Vein endothelial cell (primary cell): ENCODE measurements around the gene RBM4.

DNA sequence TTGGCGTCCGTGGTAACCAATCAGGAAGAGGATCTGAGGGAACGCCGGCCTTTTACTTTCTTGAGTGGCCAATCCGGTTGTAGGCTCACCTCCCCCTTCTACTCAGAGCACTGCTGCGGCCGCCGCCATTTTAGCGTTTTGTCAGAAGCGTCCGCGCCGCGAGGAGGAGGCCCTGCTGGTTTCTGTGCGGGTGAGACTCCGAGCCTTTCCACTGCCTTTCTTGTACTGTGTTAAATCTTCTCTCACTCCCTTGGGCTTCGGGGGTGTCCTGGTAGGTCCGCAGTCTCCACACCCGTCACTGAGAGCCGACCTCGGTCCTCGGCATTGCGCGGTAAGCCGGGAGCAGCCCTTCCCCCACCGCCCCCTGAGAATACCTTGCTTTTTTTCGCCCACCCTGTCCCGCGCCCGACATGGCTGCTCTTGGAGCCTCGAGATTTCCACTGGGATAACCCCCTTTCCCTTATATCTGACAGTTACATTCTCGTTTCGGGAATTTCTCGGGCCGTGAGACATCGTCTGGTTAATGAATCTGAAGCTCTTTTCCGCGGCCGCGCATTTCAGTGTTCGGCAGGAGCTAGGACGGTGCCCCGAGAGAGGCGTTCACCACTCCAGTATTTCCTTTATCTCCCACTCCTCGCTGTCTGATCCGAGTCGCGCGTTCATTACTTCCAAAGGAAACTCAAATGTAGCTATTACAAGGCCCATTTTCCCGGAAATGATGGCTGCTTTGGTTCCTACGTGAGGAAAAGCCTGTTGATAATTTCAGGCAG lies at the start of gene RBM4:
Gene RBM4 (plus strand): TSS at position 141 of the 770 bp plus-strand sequence.
- CAGE, long polyA plus RNA = no peak

DNA sequence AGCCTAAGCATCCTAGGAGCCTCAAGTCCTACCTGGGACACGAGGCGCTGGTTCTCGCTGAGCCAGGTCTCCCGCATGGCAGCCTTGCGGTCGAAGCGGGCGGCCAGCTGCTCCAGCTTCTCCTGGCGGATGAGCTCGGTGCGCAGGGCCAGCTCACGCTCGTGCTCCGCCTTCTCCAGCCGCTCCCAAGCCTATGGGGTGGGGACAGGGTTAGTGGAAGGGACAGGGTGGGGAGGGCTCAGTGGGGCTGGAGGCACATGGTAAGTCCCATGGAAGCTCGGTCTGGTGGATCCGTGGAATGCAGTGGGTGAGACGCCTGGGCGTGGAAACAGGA lies 20.9 kb downstream of the SPTBN2 start:
- CAGE, long polyA plus RNA = no peak

- CAGE, long polyA plus RNA = no peak
Measured at GRCh38 chr11:66727957-66728714, 880 bp downstream of the SPTBN2 start.

GRCh38 chr11:66882756-66883593 lies 26.1 kb downstream of the LRFN4 start:
- CAGE, long polyA plus RNA = no peak

GRCh38 chr11:66905099-66905598 lies 48.3 kb downstream of the LRFN4 start:
- CAGE, long polyA plus RNA = no peak

DNA sequence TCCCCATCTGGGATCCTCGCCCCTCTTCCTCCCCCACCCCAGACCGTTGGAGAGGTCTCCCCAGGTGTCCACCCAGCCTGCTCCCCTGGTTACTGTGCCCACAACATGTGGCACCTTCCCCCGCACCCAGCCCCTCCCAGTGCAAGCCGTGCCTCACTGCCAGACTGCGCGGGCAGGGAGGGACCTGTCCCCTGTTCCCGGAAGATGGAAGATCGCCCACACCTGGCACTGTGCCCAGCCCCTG lies 706 bp upstream of the SYT12 start:
- CAGE, long polyA plus RNA = no peak

DNA sequence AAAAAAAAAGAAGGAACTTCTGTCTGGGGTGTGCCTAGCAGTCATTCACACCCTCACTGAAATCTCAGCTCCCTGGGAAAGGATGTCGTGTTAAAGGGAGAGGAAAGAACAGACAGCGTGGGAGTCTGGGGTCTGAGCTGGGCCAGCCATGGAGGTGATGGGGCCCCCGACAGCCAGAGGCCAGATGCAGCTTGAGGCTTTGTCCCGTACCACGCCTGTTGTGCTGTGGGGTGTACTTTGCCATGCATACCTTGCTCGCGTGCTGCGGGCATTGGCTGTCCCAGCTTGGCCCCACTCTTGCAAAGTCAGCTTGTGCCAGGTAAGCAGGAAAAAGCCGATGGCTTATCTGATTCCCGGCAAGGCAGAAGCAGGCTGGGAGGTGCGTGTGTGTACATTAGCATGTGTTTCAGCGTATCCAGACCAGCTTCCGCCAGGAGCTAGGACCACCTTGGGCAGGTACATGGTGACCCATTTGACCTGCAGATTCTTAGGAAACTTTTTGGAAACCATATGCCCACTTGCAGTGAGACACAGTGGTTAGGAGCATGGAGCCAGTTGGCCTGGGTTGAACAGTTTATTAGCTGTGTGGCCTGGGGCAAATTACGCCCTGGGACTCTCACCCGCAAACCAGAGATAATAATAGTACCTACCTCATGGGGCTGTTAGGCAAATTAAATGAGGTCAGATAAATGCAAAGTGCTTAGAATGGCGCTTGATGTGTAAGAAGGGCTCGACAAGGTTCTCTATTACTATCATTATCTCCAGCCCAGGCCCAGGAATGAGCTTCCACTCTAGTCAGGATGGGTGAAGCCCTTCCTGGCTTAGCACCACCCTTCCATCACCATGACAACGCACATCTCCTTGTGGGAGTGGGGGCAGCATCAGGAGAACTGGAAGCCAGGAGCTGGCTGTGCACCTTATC lies 4.8 kb downstream of the SYT12 start:
- CAGE, long polyA plus RNA = no peak

DNA sequence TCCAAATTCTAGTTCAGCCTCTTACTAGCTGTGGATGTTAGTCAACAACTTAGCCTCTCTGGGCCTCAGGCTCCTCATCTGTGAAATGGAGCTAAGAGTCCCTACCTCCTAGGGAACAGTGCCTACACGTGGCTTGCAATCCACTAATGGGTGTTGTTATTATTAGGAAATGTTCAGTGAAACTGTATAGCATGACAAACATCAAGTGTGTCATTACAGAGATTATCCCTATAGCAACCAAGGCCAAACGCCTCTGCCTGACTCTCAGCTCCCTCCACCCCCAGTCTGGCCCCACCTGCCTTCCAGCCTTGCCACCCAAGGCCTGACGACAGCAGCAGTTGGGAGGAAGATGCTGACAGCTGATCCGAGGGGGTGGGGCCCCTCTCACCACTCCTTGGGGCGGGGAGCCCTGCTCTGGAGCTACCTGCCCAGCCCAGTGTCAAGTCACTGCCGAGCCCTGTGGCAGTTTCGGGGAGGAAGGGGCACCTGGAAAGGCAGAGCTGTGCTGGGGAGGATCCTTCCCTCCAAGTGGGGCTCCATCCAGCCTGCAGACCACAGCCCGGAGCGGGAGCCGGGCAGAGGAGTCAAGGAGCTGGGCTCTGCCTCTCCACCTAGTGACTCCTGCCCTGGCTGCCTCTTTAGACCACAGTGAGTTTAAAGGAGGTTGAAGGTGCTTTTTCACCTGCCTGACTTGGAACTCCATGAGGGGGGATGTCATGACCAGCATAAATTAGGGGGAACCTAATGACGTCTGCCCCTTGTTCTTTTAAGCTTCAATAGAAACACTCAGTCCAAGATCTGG lies 1.5 kb upstream of the RHOD start:
- CAGE, long polyA plus RNA = no peak

- CAGE, long polyA plus RNA = no peak
Measured at GRCh38 chr11:67055784-67056247, 831 bp upstream of the RHOD start.

GRCh38 chr11:67060103-67061045 lies 3.7 kb downstream of the RHOD start:
- CAGE, long polyA plus RNA = no peak

- CAGE, long polyA plus RNA = no peak
Measured at GRCh38 chr11:67112989-67113699, 5.9 kb upstream of the KDM2A start.

GRCh38 chr11:67181206-67181535 lies 62.1 kb downstream of the KDM2A start:
- CAGE, long polyA plus RNA = no peak

GRCh38 chr11:67270077-67271151 lies 4.1 kb downstream of the GRK2 start:
- CAGE, long polyA plus RNA = no peak

DNA sequence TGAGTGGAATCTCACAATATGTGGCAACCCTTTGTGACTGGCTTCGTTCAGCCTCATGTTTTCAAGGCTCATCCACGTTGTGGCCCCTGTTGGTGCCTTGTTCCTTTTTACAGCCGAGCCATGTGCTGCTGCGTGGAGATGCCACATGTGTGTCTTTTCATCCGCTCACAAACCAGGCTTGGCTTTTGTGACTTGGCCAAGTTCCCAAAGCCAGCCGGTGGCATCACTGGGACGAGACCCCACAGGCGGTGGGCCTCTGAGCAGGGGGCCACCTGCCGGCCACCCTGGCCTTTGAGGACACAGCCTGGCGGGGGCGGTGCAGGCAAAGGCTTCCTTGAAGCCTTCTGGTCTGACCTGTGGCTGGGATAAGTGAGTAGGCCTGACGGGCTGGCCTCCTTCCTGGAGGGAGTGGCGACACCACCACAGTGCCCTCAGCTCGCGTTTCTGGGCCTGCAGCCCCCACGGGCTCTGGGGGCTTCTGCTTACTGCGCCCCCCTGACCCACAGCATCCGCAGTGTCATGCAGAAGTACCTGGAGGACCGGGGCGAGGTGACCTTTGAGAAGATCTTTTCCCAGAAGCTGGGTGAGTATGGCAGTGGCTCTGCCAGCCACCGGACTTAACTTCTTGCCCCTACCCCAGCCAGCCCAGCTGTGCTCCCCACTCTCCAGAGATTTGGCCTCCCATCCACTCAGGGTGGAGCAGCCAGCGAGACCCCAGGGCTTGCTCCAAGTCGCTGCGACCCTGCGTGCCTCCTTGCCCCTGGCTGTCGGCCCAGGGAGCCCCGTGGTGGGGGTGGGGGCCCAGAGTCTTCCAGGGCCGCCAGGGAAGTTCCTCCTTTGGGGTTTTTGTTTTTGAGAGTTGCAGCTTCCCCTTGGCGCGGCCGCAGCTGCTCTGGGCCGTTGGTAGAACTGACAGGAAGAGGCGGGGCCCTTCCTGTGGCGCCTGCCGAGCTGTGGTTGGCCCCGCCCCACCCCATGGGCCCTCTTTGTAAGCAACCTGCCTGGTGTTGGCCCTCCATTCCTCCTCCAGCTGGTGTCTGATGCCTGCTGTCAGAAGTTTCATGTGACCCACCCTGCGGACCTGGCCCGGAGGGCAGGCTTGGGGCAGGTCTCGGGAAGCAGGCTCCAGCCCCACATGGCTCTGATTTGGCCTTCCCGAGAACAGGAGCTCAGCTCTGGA lies 10.9 kb downstream of the GRK2 start:
- CAGE, long polyA plus RNA = no peak

DNA sequence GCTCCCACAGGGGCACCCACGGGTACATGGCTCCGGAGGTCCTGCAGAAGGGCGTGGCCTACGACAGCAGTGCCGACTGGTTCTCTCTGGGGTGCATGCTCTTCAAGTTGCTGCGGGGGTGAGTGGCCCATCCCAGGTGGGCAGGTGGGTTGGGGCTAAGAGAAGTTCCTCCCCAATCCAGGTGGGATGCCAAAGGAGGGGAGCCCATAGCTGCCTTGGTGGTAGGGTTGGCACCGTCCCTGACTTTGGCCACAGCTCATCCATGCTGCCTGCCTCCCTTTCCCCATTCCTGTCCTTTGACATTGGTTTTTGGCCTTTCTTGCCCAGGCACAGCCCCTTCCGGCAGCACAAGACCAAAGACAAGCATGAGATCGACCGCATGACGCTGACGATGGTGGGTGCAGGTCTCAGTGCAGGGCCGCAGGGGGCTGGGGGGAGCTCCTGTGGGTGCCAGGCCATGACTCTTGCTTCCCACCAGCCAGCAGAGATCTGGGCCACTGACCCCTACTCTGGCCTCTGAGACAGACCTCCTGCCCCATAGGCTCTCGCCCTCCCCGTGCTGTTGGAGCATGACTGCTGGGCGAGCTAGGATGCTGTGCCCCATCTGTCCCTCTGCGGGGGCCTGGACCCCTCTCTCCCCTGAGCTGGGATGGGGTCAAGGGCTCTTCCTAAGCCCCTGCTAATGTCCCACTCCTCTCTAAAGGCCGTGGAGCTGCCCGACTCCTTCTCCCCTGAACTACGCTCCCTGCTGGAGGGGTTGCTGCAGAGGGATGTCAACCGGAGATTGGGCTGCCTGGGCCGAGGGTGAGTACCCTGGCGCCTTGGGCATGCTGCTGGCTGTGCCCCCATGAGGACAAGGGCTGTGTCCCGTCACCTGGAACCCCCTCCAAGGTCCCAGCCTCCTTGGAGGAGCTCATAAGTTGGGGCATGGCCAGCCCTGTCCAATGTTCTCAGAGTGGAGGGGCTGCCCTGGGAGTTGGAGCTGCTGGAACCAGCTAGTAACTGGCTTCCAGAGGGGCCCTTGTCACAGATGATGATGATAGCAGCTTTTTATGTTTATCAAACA lies 6.3 kb upstream of the ANKRD13D start:
- CAGE, long polyA plus RNA = no peak

GRCh38 chr11:67287382-67288097 lies 1.6 kb upstream of the ANKRD13D start:
- CAGE, long polyA plus RNA = no peak

- CAGE, long polyA plus RNA = no peak
Measured at GRCh38 chr11:67299168-67300110, 3.9 kb upstream of the SSH3 start.

DNA sequence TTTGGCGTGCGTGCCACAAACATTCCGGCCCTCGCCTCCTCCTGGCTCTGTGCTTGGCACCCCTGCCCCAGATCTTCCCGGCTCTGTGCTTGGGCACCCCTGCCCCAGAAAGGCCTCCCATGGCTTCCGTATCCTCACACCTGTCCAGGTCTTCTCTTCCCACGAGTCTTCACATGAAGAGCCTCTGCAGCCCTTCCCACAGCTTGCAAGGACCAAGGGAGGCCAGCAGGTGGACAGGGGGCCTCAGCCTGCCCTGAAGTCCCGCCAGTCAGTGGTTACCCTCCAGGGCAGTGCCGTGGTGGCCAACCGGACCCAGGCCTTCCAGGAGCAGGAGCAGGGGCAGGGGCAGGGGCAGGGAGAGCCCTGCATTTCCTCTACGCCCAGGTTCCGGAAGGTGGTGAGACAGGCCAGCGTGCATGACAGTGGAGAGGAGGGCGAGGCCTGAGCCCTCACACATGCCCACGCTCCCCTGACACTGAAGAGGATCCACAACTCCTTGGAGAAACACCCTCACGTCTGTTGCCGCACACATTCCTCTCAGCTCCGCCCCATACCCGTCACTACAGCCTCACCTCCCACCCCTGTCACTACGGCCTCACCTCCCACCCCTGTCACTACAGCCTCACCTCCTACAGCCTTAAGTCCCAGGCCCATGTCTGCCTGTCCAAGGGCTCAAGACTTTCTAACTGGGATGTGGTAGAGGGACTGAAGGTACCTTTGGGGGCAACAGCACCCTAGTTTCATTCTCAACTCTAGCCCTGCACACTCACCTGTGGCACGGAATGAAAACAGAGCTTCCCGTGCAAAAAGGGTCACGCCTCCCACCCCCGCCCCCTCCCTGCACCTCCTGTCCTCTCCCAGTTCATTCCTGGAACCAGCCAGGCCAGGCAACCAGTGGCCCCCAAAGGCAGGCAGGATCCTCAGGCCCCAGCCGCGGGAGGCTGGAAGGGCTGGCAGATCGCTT lies 8.4 kb downstream of the SSH3 start:
- CAGE, long polyA plus RNA = no peak

DNA sequence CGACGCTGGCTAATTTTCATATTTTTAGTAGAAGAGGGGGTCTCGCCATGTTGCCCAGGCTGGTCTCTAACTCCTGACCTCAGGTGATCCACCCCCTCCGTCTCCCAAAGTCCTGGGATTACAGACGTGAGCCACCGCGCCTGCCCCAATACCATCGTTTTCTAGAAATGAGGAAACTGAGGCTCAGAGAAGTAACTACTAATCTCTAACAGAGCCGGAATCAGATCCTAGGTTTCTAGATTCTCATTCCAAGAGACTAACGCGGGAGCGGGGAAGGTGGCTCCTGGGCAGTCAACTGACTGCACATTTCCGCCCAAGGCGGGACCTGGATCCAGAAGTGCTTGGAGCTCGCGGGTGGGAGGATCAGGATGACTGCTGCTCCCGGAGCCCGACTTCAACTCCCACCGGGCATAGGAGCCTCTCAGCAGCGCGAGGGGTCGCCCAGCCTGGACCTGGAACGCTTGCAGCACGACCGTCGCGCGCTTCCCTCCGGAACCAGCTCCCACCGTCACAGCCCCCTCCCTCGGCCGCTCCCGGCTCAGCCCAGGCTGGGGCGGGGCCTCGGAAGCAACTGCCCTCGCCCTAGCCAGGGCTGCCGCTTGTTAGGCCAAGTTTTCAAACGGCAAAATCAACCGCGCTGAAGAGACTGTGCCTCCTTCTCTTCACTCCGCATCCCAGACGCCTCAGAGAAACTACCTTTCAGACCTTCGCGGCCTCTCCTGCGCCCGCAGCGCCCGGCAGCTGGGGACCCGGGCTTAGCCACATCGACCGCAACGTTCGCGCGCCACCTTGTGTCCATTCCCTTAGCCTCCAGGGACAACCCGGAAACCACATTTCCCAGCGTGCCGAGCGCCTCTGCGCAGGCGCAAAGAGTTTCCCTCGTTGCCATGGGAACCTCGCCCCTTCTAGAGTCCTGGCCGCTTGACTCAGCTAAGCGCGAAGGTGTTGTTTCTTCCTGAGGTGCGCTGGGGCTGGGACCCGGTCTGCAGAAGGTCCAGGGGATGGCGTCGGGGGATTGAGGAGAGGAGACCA lies 13.9 kb downstream of the SSH3 start:
- CAGE, long polyA plus RNA = no peak

DNA sequence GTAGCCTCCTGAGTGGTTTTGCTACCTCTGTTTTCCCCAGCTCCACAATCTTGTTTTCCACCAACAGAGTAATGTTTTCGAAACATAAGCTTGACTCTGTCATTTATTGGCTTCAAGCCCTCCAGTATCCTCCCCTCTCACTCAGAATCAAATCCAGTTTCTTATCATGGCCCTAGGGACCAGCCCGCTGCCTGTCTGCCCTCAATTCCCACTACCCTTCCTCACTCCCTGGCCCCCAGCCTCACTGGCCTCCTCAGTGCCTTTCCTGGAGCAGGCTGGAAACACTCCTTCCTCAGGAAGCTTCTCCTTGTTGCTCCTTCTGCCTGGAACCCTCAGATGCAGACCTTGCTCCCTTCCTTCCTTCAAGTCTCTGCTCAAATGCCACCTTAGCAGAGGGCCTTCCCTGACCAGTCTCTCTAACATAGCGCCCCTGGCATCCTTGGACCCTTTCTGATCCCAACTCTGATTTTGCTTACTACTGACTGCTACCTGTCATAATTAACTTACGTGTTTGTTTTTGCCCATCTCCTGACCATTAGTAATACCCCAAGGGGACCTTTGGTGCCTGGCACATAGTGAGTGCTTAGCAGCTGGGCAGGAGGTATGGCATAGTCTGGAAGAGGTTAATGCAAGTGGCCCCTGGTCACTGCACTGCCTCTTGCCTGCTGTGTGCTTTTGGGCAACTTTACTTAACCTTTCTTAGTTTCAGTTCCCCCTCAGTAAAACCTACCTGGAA lies 3.7 kb downstream of the POLD4 start:
- CAGE, long polyA plus RNA = no peak